SK-MEL-5 (cell line): ENCODE measurements around the gene PTPN23.

DNA sequence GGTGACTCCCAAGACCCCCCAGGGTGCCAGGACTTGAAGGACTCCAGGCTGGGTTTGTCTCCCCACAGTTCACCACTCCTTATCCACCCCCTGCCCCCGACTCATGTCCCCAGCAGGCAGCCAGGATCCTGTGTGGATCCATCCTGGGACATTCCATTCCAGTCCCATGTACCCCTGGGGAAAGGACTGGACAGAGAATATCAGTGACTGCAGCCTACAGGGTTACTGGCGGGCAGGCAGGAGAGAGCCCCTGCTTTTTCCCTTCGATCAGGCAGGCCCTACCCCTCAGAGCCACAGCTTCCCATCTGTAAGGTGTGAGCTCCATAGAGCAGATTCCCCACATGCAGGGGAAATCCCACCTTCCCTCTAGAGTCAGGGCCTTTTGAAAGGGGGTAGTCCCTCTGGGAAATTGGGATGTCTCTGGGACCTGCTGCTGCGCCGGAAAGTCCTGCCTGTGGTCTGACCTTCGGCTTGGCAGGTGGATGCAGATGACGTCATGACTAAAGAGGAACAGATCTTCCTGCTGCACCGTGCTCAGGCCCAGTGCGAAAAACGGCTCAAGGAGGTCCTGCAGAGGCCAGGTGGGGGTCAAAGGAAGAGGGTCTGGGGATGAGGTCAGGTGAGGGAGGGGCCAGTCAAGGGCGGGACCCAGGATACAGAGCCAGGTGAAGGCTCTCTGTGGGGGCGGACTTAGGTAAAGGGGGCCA, 16.1 kb downstream of the PTH1R start:
RAMPAGE:
- cytosol, long total RNA = no peak
- long total RNA = no peak
- nucleus, long total RNA = no peak

RAMPAGE:
- cytosol, long total RNA = no peak
- long total RNA = no peak
- nucleus, long total RNA = no peak
These were observed 38.4 kb downstream of the PTH1R start for GRCh38 chr3:46915717-46916614.

RAMPAGE:
- cytosol, long total RNA = no peak
- long total RNA = no peak
- nucleus, long total RNA = no peak
These were observed 44.9 kb downstream of the CCDC12 start for GRCh38 chr3:46931553-46932099.

DNA sequence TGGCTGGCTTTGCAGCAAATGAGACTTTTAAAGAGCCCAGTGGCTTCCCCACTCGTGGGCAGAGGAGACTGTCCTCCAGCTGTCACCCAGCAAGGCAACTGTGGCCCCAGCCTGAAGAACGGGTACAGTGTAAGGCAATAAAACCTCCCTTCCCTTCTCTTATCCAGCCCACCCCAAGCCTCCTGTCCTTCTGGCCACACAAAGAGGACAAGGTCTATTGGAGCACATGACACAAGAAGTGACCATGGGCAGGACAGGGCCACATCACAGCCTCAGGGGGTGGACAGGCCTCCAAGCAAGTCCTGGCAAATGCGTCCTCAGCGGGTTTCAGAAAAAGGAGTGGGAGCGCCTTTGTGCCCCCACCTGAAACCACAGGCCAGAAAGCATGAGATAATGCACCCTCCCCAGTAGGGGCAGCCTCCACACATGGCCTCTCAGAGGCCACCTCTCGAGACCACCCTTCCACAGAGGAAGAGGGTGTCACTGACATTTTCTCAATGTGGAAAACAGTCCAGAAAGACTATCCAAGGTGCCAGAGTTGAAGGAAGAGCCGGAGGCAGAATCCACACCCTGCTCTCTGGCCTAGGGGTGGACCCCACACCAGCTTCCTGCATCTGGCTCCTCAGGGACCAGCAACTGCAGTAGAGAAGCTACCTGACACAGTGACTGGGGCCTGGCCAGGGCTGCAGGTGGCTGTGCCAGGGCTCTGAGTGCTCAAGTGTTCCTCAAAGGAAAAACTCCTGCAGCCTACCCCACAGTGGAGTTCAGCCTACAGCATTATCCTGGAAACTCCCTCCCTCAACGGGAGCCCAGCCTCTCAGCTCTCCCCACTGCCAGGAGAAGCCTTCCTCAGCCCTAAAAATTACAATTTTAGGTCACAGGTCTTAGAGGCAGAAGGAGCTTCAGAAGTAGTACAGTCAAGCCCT, 43.9 kb downstream of the CCDC12 start:
RAMPAGE:
- cytosol, long total RNA = no peak
- long total RNA = no peak
- nucleus, long total RNA = no peak

RAMPAGE:
- cytosol, long total RNA = no peak
- long total RNA = no peak
- nucleus, long total RNA = no peak
These were observed 23.5 kb downstream of the CCDC12 start for GRCh38 chr3:46952903-46953569.

DNA sequence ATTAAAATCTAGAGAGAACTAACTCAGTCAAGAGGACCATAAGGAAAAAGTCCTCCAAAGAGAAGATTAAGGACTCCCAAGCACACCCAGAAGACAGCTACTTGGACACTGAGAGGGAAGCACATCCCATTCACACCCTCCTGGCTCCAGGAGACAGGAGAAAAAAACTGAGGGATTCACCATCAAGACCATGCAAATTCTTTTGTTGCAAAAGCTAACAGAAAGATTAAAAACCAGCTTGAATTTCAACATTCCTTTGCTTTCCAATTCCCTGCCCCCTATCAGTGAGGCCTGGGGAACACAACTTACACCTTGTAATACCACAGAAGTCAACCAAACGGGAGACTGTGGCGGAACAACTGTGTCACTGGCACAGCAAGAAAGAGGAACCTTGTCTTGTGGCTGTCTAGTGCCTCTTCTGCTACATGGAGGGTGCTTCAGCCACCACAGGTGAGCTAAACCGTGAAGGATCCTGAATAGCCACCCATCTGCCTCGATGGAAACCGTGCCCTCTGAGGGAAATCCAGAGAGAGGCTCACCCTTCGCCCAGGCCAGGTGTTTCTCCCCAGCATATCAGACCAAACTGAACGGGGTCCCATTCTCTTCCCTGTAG, 11.5 kb downstream of the CCDC12 start:
RAMPAGE:
- cytosol, long total RNA = no peak
- long total RNA = no peak
- nucleus, long total RNA = no peak

DNA sequence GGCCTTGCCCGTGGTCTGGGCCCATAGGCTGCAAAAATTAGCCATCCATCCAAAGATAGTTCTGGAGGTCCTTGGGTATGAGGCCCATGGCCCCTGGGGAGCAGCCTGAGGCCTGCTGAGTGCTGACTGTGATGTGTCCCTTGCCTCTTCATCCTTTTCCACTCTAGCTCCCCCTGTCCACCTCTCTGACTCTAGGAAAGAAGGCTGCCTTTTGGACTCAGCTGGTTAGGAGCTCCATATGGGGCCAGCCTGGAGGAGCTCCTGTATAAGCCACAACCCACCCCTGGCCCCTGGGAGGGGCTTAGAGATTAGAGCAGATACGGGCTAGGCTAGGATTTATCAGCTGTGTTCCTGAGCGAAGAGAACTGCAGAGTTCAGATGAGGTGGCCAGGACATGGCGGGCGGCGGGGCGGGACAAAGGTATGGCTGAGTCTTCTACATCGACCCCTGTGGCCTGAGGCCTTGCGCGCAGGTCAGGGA, 7.8 kb downstream of the NBEAL2 start:
RAMPAGE:
- cytosol, long total RNA = no peak
- long total RNA = no peak
- nucleus, long total RNA = no peak

DNA sequence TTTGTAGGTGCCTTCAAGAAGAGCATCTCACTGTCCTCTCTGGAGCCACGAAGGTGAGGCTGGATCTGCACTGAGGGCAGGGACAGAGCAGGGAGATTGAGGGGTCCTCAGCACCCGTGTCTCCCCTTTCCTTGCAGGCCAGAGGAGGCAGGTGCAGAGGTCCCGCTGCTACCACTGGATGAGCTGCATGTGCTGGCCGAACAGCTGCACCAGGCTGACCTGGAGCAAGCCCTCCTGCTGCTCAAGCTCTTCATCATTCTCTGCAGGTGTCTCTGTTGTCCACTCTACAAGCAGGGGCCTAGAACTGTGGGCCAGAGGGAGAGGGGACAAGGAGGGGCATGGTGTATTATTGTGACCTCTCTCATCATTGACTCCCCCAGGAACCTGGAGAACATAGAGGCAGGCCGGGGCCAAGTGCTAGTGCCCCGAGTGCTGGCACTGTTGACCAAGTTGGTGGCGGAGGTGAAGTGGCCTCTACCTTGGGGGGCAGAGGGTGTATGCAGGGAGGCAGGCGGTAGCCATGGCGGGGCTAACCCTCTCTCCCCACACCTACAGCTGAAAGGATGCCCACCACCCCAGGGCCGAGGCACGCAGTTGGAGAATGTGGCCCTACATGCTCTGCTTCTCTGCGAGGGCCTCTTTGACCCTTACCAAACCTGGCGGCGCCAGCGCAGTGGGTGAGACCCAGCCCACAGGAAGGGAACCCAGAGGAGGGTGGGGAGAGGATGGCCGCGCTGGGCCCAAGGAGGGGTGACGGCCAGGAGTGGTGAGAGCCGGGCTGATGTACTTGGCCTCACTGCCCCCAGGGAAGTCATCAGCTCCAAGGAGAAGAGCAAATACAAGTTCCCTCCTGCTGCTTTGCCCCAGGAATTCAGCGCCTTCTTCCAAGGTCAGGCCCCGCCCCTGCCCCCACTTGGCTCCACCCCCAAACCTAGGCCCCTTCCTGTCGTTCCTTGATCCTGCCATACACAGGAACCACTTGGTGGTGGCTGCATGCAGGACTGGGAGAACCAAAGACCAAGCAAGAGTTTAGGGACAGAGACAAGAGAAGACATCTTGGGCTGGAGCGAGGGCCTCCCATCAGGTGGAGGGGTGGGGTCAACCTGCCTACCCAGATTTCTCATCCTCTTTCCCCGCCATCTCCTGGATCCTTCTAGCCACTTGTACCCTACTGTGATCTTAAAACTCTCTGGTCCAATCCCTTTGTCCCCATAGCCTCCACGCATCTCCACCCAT, 9.7 kb downstream of the NBEAL2 start:
RAMPAGE:
- cytosol, long total RNA = no peak
- long total RNA = no peak
- nucleus, long total RNA = no peak

DNA sequence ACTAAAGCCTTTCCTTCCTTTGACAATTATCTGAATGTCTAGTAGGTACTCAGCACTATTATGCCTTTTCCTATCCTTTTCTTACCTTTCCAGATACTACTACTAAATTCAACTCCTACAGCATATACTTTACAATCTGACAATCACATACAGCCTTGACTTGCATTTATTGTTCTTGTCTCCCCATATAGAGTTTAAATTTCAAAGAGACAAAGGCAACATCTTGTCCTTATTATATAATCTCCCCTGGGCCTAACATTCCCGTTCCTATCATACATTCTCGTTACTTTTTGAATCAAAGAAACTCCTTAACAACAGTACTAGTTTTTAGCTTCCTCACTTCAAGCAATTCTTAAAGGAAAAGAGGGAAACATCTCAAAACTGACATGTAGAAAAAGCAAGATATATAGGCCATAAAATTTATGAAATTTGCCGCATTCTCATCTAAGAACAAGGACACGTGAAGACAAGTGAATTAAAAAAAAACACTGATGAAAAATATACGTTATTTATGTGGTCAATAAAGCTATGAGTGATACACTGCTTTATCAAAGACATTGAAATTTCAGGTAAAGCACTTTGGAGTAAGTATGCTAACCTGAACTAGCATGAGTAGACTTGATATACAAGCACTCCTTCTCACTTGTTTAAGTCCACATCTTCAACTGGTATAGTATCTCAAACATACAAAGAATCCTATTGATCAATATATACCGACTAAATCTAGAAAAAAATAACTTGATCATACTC, 24.5 kb downstream of the SETD2 start:
RAMPAGE:
- cytosol, long total RNA = no peak
- long total RNA = no peak
- nucleus, long total RNA = no peak

DNA sequence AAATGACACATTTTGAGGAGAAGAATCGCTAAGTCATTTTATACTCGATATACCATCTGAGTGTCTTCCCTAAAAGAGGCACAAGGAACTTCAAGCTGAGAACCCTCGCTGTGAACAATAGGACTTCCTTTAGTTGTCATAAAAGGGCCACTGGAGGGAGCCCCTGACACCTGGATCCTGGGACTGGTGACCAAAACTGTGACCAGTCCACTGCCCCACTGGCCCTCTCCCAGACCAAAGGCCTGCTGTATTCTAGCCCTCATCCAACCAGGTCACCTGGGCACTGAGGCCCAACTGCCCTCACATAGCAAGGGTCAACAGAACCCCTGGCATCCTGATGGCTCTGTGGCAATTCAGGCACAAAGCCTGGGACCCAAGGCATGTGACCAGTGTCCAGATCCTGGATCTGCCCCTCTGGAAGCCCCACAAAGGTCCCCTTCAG, 31.9 kb downstream of the KIF9 start:
RAMPAGE:
- cytosol, long total RNA = no peak
- long total RNA = no peak
- nucleus, long total RNA = no peak

RAMPAGE:
- cytosol, long total RNA = no peak
- long total RNA = no peak
- nucleus, long total RNA = no peak
These were observed 960 bp downstream of the KLHL18 start for GRCh38 chr3:47283617-47284191.

DNA sequence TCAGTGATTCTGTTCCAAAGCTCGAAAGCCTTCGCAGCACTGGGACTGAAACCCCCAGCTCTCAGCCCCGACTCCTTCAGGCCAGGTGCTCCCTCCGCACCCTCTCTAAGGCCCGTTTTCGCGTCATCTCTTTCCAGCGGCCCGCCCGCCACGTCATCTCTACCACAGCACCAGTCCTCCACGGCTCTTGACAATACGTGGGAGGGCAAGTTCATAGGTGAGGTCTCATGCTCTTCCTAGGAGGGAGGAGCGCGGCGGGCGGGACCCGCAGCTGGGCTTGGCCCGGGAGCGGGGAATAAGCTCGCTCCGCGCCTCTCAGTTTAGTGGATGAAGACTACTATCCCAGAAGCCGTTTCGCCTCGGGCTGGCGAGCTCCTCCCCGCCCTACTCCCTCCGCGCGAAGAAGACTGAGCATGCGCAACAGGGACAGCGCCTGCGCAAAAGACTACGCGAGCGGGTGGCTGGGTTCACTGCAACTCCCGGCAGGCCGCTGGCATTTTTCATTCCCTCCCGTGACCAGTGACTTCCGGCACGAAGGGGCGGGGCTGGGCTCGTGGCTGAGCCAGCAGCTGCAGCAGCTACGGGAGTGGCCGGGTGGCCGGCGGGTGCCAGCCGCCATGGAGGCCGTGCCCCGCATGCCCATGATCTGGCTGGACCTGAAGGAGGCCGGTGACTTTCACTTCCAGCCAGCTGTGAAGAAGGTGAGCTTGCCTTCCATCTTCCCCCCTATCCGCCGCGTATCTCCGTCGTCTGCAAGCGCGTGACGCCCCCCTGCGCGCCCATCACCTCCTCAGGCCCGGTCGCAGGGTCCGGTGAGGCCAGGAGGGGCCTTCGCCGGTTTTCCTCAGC, at the start of gene PTPN23:
Gene PTPN23, plus strand, starts transcription at position 542 of the 849 bp plus-strand sequence.
RAMPAGE:
- cytosol, long total RNA = no peak
- long total RNA = start-site peak on the minus strand centred at position 360 of the sequence, 87 bp wide, 17 and 6 reads in 2 replicates
- nucleus, long total RNA = no peak

GRCh38 chr3:47381329-47381801, 544 bp downstream of the PTPN23 start:
RAMPAGE:
- cytosol, long total RNA = start-site peak on the minus strand at chr3:47381469-47381501, 13 and 28 reads in 2 replicates
- long total RNA = no peak
- nucleus, long total RNA = no peak

DNA sequence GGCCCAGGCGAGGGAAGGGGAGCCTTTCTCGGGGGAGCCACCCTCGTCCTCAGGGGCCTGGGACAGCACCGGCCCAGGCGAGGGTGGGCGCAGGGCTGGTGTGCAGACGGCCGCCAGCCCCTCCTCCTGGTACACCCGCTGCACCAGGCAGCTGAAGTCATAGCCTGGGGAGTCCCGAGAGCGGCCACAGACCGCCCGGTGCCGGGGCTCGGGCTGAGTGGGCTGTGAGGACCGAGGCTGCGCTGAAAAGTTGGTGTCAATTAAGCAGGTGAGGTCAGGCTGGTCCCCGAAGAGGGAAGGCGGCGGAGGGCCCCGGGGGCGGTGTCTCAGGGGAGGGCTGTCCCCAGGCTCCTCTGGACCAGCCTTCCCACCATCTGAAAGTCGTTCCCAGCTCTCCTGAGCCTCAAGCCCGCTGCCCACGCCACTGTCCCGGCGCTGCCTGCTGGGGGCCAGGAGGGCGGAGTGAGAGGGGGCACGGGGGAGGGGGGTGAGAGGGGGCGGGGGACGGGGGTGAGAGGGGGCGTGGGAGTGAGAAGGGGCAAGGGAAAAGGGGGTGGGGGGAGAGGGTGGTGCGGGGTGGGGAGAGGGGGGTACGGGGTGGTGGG, 36.7 kb downstream of the PTPN23 start:
RAMPAGE:
- cytosol, long total RNA = no peak
- long total RNA = no peak
- nucleus, long total RNA = no peak

DNA sequence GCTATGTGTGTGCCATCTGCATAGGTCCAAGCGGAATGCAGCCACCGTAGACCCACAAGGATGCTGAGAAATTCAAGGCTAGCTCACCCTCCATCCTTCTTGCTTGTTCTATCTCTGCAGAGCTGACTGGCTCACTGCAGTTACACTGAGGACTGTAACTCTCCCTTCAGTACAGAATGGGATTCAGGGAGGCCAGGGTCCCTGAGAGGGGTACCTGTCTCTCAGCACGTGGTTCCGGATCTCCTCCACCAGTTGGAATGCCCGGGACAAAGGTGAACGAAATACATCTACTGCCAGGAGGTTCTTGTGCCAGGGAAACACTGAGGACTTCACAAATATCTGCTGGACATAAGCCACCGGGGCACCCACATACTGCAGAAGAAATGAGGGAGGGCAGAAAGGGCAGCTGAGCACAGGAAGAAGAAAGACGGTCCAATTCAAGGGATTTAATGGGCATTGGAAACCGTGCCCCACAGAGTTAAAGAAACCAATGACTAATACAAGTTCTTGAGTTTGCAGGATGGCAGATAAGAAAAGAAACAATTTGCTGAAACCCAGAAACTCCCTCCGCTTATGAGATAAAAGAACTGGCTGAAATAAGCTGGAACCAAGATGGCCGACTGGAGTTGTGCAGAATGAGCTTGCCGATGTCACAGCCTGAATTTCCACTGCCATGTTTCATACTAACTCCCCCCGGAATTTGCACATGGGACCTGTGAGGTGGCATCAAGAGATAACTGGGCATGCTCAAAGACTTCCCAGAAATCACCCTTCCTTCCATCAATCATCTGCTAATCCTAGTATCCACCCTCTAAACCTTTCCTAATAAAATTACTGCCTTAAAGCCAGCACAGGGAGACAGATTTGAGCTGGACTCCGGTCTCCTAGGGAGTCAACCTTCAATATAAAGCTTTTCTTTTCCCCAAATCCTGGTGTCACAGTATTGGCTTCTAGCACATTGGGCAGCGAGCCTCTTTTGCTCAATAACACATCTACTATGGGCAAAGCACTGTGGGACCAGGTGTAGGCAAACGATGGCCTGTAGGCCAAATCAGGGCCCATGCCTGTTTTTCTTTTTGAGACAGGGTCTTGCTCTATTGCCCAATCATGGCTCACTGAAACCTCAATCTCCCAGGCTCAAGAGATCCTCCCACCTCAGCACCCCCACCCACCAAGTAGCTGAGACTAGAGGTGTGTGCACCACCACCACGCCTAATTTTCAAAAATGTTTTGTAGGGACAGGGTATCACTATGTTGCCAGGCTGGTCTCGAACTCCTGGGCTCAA, 47.0 kb downstream of the SCAP start:
RAMPAGE:
- cytosol, long total RNA = no peak
- long total RNA = no peak
- nucleus, long total RNA = no peak

DNA sequence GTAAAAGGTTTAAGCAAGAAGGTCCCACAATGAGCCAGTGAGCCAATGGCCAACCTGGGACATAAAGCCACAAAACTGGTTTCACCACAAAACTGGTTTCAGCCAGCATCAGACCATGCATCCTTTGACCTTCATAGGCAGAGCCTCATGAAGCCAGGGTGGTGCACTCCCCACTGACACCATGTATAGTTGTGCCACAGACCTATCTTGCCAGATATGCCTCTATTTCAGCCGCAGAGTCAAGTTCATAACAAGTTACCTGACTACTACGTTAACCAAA, 41.9 kb downstream of the SCAP start:
RAMPAGE:
- cytosol, long total RNA = no peak
- long total RNA = no peak
- nucleus, long total RNA = no peak

GRCh38 chr3:47582475-47583087, 3.9 kb upstream of the CSPG5 start:
RAMPAGE:
- cytosol, long total RNA = no peak
- long total RNA = no peak
- nucleus, long total RNA = no peak

DNA sequence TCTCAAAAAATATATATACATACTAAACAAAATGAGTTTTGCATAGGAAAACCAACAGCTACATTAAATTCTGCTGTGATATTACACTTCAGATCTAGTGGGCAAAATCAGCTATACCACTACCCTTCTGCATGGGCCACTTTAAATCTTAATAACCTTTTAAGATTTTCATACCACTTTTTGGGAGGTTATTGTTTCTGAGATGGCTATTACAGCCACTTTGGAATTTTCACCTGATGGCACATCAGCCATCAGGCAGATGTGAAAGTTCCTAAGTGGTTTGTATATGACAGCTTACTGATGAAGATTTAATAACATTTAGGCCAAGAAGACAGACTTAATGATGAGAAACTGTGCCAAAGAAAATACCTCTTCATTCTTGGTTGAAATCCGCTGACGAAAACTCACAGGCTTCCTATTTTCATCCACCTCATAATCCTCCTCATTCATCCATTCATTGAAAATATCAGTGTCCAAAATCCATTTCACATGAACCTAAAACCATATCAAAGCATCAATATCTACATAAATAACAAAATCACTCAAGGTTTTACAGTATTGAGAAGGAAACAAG, 71.3 kb downstream of the SMARCC1 start:
RAMPAGE:
- cytosol, long total RNA = no peak
- long total RNA = no peak
- nucleus, long total RNA = no peak

RAMPAGE:
- cytosol, long total RNA = no peak
- long total RNA = no peak
- nucleus, long total RNA = no peak
These were observed 24.3 kb downstream of the DHX30 start for GRCh38 chr3:47827220-47827671.

GRCh38 chr3:48088543-48089551, 72.6 kb upstream of the MAP4 start:
RAMPAGE:
- cytosol, long total RNA = start-site peak on the minus strand at chr3:48088803-48088901, 750 and 653 reads in 2 replicates
- long total RNA = start-site peak on the minus strand at chr3:48088804-48088848, 218 and 292 reads in 2 replicates
- nucleus, long total RNA = start-site peak on the minus strand at chr3:48088806-48088857, 227 and 39 reads in 2 replicates